Occipital lobe (tissue), 2 donors: ENCODE measurements around a stretch of chr15.

DNA sequence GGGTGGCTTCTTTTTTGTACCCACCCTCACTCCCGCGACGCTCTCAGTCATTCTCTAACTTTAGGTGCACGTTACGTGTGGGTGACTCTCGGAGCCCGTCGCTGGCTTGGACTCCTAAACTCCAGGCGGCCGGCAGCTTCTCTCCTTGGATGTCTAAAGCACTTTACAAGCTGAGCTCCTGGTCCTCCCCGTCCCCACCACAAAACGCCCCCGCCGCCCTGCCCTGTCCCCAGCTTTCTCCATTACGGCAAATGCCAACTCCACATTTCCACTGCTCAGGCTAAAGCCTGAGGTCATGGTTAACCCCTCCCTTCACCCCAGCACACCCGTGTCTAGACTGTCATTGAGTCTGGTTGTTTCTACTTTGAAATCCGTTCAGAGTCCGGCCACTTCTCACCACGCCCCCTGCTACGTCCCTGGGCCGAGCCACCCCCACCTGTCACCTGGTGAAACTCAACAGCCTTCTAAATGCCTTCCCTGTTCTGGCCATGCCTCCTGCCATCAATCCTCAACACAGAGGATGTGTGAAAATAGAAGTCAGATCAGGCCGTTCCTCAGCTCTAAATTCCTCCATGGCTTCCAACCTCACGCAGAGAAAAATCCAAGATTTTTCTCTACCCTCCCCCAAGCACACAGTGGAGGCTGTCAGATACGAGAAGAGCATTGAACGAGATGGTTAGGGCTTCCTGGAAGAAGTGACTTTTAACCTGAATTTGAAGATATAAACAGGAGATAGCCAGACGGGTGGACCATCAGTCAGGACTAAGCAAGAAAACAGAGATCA, 8.1 kb upstream of the PCSK6 start:
- RAMPAGE, long total RNA = no peak

DNA sequence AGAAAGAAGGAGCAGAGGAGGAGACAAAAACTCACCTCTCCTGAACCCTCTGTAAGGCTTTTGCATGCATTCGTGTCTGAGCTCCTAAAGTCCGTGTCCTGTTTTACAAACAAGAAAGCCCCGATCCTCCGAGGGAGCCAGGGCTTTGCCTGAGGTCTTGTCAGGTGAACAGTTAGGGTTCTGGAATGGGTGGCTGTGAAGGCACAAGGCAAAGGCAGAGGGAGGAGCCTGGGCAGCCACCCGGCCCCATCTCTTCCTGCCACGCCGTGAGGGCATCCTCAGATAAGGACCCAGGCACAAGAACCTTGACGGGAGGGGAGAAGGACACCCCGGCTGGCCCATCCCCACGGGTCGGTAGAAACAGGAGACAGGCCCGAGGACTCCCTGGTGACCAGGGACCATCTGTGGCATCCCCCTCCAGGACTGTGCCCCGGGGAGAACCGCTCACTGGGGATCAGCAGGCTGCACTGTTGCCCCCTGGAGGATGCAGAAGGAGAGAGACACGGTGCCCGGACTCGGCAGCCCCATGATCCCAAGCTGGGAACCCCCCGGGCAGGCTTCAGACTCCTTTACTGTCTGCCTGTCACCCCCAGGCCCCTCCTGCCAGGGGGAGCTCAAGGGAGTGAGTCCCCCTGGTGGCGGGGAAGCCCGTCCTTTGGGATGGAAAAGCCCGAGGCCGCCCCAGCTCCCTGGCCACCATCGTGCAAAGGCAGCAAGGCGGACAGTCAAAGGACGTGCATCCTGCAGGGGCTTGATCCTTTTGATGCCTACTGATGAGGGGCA, 12.3 kb upstream of the PCSK6 start:
- RAMPAGE, long total RNA = no peak

GRCh38 chr15:101527912-101528881, 38.7 kb upstream of the PCSK6 start:
- RAMPAGE, long total RNA = no peak